Left lung (tissue), 1 donor: ENCODE measurements around the genes NPHS1, ZFP14, ZNF382 and ZNF875.

DNA sequence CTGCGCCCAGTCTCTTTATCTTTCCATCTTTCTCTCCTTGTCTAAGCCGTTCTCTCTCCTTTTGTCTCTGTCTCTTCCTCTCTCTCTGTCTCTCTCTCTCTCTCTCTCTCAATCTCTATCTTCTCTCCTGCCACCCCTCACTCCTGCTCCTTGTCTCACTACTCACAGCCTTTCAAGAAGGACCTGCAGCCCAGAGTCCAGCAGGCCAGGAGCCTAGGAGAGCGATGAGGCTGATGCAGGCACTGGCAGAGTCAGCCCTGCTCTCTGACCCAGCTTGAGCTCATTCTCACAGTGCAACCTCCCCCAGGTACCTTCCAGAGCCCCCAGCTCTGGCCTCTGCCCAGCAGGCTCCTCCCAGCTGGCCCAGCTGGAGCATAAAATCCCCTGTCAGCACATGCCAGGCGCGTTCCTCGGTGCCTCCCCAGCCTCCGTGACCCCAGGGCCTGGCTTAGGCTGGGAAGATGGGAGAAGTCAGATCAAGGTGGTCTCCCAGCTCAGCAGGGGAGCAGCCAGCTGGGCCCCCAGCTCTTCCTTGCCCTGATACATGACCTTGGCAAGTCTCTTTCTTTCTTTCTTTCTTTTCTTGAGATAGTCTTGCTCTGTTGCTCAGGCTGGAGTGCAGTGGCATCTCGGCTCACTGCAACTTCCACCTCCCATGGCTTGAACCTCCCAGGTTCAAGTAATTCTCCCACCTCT is at the start of gene NPHS1:
Gene NPHS1, minus strand, starts transcription at position 288 of the 696 bp plus-strand sequence.
- PRO-cap = no peak

- PRO-cap = bidirectional peak, plus-strand start at chr19:35900654, minus-strand start at chr19:35900540
Measured at GRCh38 chr19:35900291-35900965, 1.9 kb upstream of the HCST start.

- PRO-cap = no peak
Measured at GRCh38 chr19:35906972-35907515, 1.1 kb downstream of the TYROBP start.

DNA sequence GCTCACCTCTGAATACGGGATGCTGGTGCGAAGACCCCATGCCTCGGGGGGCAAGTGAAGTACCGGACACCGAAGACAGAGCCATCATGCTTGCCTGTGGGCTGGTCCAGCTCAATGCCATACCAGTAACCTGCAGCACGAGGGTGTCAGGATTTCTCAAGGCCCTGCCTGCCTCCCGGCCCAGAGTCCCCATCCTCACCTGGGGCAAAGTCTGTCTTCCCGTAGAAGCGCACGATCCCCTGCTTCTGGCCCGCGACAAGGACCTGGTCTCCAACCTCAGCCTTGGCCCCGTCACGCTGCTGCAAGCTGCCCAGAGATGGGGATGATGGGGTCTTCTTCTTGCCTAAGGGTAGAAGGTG is 3.6 kb upstream of the ALKBH6 start:
- PRO-cap = no peak

- PRO-cap = no peak
Measured at GRCh38 chr19:36046399-36046999, 7.6 kb downstream of the THAP8 start.

GRCh38 chr19:36121566-36121984 is 6.3 kb downstream of the TBCB start:
- PRO-cap = no peak

DNA sequence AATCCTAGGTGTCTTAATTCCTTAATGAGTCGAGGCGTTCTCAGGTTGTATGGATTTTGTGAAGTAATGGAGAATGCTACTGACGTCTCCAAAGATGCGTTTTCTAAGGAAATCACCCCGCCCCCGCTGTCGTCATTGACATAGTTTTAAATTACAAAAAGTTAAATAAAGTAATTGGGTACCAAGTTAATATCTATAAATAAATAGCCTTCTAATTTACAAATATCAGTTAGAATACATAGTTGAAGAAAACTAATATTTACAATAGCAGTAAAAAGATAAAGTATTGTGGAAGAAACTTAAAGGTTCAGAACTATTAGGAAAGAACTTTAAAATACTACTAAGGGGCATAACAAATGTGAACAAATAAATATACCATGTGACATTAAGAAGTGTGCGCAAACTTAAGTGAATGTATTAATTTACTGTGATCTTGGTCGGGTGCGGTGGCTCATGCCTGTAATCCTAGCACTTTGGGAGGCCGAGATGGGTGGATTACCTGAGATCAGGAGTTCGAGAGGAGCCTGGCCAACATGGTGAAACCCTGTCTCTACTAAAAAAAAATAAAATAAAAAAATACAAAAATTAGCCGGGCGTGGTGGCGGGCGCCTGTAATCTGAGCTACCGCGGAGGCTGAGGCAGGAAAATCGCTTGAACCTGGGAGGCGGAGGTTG is 1.2 kb downstream of the ZNF146 start:
- PRO-cap = no peak

- PRO-cap = bidirectional peak, plus-strand start at chr19:36379308, minus-strand start at chr19:36379191
Measured at GRCh38 chr19:36378530-36379484, at the start of gene ZFP14. Gene ZFP14, minus strand, starts transcription at chr19:36379201.

DNA sequence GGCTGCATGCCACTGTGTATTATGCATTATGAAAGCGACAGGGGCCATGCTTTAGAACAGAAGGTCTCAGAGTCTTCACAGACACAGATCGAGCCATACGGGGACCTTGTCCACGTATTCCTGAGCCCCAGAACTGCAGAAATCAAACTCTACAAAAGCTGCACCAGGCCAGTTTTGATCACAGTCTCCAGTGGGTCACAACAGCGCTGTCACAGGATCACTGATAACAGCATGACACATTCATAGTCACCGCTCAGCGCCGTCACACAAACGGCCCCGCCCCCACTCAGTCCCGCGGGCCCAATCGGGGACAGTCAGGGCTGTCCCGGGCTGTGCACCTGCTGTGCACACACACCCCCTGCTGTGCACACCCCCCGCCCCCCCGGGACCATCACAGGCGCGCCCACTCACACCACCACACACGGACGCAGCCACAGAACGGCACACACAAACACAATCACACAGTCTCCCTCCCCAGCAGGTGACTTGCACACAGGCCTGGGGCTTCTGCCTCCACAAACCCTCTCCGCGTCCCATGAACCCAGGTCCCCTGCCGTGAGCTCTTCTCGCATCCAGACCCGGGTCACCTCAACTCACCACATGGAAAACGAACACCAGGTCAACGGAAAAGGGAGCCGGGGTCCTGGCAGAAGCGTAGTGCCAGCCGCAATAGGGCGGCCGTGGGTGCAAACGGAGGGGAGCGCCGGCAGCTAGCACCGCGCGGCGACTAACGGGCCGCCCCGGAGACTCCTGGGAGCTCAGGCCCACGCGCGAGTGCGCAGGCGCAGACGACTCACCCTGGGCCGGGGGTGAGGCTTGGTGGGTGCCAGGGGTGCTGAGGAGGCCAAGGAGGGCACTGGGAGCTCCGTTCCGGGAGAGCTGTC is at the start of gene ZNF382:
Gene ZNF382, plus strand, starts transcription at position 785 of the 884 bp plus-strand sequence.
- PRO-cap = bidirectional peak, plus-strand start at position 791 of the sequence, minus-strand start at position 729 of the sequence

GRCh38 chr19:36719062-36719963 is 31.9 kb downstream of the ZNF567 start:
- PRO-cap = no peak

GRCh38 chr19:36775377-36776354 is 3.1 kb upstream of the ZNF850 start:
- PRO-cap = no peak

DNA sequence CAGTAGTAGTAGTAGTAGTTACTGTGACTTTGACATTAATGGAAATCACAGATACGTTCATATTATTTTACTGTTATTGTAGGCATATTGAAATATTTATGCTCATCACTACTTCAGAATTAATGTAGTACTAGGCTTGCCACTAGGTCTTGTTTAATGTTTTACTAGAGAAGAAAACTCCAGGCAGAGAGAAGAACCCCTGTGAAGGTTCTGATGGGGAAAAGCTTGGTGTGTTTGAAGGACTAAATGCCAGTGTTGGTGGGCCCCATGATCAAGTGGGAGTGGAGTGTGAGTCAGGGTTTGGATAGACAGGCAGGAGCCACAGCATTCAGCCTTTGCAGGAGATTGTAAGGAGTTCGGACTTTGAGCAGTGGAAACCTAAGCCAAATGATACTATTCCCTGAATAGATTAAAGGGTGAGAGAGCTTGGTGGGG is 21.3 kb downstream of the ZNF383 start:
- PRO-cap = no peak

DNA sequence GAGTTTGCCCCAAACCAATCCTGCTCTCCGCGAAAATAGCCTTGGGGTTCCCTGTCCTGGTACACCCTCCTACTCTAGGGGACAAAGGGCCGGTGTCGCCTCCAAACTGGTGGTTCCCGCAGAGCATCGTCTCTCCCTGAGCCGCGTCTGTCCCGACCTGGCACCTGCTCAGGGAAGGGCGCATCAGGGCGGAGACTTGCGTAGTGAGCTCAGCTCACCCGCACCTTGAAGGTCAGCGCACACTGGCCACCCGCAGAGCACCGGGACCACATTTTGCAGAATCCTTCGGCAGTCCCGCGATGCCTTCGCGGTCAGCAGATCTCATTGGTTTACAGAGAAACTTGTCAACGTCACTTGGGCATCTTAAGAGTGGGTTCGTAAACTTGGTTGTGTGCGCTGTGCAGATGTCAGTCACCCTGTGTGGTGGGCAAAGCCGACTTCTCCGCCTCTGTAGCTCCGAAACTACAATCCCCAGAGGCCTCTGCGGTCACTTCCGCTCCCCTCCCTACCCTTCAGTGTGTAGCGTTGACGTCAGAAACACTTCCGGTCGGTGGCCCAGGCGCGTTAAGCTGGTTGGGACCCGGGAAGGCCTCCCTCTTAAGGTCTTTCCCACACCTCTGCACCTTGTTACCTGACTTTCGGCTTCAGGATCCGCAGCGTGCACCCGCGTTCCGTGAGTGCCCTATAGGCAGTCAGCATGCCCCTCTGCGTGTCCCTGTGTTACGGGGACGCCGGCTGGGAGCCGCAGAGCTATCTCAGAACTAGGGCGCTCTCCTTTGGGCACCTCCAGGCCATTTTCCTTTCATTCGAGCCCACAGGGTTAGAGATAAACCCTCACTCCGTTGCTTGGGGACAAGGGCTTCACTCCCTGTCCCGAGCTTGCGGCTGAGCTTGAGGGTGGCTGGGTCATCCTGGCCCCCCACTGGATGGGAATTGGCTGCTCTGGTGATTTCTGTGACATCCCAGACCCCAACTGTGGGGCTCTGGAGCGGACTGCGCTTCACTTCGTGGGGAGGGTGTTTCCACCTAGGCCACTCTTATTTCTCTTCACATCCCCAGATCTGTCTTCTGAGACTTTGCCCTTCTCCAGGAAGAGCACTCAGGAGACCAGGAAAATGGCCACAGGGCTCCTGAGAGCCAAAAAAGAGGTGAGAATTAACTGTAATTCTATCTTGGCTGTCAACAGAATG is at the start of gene ZNF875:
Gene ZNF875, plus strand, starts transcription at position 540 of the 1,190 bp plus-strand sequence.
- PRO-cap = bidirectional peak, plus-strand start at position 540 of the sequence, minus-strand start at position 450 of the sequence

- PRO-cap = bidirectional peak, plus-strand start at chr19:37594542, minus-strand start at chr19:37594552
Measured at GRCh38 chr19:37594167-37594581, 418 bp downstream of the ZNF571 start.

GRCh38 chr19:37936169-37936946 is 29.4 kb downstream of the SIPA1L3 start:
- PRO-cap = no peak

DNA sequence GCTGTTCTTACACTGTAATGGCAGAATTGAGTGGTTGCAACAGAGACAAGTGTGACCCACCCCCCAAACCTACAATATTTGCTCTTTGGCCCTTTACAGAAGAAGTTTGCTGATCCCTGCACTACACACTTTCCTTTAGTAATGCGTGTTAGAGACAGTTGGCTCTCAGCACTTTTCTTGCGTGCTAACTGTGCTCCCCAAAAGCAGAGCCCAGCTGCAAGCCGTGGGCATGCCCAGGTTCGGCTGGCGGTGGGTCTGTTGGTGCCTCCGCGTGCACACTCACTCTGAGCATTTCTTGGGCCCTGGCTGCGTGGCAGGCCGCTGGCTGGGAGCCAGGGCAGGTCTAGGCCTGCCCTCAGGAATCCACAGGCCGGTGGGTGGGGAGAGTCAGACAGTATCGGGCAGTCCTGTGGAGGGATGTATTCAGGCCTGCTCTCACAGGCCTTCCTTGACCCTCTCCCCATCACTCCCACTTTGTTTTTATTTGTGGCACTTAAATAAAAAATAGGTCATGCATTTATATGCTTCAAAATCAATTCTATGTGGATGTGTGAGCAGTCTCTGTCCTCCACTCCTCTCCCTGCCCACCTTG is 72.7 kb downstream of the SIPA1L3 start:
- PRO-cap = no peak

DNA sequence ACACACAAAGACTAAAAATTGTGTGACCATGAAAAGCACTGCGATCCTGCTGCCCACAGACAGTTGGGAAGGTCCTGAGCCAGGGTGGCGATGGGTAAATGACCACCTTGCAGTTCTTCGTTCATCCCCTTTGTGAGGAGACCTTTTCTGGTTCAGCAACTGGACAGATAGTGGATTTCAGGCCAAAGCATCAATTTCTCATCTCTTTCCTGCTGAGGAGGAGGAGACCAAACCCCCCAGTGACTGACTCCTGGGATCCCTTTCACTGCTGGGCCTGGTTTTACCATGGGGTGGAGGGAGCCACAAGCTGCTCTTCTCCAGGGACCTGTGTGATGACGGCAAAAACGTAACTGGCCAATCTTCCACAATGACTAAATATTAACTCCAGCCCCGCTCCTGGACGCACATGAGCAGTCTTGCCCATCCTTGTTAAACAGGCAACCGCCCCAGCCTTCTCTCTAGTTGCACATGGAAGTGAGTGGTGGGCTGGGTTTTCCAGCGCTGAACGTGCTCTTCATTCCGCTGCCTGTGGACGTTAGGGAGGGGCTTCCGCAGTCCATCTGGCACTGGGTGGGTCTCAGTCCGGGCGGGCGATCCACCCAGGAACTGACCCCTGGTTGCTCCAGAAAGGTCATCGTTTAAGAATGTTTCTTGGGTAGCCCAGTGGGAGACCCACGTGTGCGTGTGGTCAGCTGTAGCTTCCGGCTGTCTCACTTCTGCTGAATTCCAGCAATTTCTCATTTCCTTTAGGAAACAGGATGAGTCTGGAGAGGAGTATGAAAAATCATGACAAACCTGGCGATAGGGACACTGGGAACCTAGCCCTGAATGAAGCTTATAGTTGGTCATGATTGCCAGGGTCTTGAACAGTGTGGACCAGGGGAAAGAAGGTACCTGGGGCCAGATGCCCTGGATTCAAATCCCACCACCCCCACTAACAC is 92.3 kb downstream of the SIPA1L3 start:
- PRO-cap = no peak

DNA sequence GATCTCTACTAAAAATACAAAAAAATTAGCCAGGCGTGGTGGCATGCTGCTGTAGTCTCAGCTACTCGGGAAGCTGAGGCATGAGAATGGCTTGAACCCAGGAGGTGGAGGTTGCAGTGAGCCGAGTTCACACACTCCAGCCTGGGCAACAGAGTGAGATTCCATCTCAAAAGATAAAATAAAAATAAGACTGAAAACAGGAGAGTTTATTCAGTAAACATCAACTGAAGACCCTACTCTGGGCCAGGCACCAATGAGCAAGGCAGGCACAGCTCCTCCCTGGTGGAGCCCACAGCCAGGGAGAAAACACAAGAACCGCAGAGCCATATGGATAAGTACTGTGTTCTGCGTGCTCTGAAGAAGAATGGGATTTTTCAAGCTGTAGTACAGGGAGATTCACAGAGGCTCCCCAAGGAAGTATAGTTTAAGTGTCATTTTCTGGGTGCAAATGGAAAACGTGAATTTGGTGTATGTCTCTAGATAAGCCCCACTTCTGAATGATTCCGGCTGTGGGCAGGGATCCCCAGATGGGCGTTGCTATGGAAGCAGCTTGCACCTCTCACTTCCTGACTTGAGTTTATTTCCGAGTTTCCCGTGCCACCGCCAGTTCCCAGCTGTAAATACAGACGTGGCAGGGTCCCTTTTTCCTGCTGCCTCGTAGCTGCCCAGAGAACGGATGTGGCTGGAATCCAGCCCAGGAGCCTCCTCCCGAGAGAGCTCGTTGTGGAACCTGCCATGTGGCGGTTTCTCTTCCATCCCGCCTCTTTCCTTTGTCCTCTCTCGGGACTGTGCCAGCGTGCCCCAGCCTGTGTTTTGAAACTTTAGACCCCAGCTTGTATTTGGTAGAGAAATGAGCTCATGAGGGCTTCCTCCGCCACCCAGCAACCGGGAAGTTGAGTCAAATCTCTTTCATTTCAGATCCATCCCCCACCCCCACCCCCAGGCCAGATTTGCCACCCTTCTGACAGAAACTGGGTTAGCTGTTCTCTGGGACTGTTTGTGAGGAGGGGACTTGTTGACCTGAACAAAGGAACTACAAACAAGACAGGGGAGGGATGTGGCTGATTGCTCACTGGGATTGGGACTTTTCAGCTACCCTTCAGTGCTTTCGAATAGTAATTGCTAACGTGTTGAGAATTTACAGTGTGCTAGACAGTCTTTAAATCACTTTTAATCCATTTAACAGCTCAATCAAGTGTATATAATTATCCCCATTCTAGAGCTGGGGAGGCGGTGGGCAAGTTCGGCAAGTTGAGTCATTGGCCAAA is 96.4 kb downstream of the SIPA1L3 start:
- PRO-cap = bidirectional peak, plus-strand start at position 606 of the sequence, minus-strand start at position 366 of the sequence

- PRO-cap = no peak
Measured at GRCh38 chr19:38043675-38044525, 136.9 kb downstream of the SIPA1L3 start.

DNA sequence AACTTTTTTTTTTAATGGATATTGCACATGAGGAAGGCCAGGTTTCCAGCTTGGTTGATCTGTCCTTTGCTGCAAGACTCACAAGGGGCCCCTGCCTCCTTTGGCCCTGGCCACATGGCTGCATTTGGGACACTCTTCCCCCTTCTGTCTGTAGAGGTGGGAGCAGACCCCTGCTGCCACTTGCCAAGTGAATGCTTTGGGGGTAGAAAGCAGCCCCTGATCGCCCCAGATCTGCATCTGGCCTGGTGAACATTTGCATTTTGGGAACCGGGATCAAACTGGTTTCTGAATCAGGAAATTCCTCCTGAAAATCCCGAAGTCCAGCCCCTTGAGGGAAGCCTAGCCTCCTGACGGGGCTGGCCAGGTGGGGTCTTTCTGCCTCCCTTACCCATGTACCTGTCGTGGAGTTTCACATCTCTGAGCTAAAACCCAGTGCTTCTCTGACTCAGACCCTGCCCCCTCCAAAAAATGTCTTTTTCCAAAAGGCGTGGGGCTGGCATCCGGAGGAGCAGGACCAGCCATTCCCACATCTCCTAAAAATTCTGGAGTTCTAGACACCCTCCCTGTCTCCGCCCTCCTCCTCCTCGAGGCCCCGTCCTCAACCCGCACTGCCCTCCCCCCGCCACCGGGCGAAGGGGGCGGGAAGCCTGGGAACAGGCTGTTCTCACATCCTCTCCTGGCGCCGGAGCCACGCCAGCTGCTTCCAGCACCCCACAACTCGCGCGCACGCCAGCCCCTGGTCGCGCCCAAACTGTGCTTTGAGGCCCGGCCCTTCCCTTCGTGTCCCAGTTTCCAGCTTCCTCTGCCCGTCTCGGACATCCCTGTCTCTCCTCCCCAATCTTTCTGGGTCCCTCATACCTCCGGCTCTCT is 14.7 kb downstream of the DPF1 start:
- PRO-cap = unidirectional peak, plus-strand start at position 669 of the sequence; bidirectional peak, plus-strand start at position 788 of the sequence, minus-strand start at position 732 of the sequence